Mammary epithelial cell (primary cell): Measurements from ENCODE around the gene XPC.

DNA sequence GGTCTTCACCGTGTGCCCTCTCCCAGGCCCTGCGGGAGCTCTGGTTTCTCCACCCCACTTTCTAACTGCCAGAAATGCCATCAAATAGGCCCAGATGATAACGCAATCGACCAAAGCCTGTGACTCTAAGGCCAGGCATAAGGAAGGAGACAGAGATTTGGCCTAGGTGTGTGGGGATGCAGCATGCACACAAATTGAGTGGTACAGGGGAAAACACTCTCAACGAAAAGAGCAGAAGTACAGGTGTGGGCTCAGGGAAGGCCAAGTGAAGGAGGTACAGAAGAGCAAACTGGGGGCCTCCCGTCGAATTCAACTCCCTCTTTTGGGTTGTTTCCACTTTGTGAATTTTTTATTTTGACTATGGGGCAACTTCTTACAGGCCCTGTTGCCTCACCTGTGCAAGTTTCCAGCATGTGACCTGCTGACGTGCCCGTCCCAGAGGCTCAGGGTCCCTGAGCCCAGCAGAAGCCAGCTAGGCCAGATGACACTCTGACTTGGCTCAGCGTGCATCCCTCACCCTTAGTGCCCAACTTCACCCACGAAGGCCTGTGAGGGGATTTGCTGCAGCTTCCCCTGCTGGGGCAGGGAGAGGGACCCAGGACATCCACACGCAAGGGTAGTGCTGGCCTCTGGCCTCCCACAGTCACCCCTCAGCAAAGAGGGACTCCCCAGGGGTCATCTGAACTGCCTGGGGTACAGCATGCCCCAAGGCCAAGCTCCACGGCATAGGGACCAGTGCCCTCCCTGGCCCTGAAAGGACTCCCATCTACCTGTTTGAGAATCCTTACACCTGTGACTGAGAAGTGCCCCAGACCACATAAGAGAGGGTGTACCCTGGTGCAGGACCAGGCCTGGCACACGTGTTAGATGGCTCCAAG lies 4.5 kb downstream of the NUP210 start:
- CAGE, long polyA plus RNA = no peak
- RRBS = no CpG with 5 or more reads among the region's 14 CpGs

- CAGE, long polyA plus RNA = no peak
- RRBS = no CpG with 5 or more reads among the region's 1 CpG
These were observed 8.1 kb upstream of the NUP210 start for GRCh38 chr3:13428256-13428495.

GRCh38 chr3:13484930-13485617 lies 5.0 kb downstream of the HDAC11 start:
- CAGE, long polyA plus RNA = no peak
- RRBS = no CpG with 5 or more reads among the region's 6 CpGs

- CAGE, long polyA plus RNA = no peak
- RRBS = no CpG with 5 or more reads among the region's 10 CpGs
These were observed 2.3 kb upstream of the FBLN2 start for GRCh38 chr3:13546477-13547192.

DNA sequence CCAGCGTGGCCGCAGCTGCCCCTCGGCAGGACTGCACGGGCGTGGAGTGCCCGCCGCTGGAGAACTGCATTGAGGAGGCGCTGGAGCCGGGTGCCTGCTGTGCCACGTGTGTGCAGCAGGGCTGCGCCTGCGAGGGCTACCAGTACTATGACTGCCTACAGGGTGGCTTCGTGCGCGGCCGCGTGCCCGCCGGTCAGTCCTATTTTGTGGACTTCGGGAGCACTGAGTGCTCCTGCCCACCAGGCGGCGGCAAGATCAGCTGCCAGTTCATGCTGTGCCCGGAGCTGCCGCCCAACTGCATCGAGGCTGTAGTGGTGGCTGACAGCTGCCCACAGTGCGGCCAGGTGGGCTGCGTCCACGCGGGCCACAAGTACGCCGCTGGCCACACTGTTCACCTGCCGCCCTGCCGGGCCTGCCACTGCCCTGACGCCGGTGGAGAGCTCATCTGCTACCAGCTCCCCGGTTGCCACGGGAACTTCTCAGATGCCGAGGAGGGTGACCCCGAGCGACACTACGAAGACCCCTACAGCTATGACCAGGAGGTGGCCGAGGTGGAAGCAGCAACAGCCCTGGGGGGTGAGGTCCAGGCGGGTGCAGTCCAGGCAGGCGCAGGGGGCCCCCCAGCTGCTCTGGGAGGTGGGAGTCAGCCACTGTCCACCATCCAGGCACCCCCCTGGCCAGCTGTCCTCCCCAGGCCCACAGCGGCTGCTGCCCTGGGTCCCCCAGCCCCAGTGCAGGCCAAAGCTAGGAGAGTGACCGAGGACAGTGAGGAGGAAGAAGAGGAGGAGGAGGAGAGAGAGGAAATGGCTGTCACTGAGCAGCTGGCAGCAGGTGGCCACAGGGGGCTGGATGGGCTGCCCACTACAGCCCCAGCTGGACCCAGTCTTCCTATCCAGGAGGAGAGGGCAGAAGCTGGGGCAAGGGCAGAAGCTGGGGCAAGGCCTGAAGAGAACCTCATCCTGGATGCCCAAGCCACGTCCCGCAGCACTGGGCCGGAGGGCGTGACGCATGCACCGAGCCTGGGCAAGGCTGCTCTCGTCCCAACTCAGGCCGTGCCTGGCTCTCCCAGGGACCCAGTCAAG lies 21.8 kb downstream of the FBLN2 start:
- CAGE, long polyA plus RNA = no peak
- RRBS = 97% methylated on average over 4 of the region's 54 CpGs

DNA sequence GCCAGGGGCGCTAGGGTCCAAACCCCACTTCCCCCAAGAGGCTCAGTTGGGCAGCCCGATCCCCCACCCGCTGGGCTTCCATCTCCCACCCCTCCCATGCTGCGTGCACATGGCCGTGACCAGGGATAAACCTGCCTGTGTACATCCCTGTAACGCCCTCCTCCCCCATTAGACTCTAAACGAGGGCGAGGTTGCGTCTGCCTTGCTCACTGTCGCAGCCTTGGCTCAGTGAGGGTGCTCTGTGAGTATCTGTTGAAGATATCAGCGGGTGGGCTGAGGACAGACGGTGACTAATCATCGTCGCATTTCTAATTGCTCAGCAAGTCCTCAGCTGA lies 25.8 kb downstream of the FBLN2 start:
- CAGE, long polyA plus RNA = no peak
- RRBS = no CpG with 5 or more reads among the region's 14 CpGs

GRCh38 chr3:13826719-13827176 lies 53.1 kb downstream of the WNT7A start:
- CAGE, long polyA plus RNA = no peak

GRCh38 chr3:14175228-14176068 lies 3.0 kb downstream of the XPC start:
- CAGE, long polyA plus RNA = no peak
- RRBS = no CpG with 5 or more reads among the region's 3 CpGs

- CAGE, long polyA plus RNA = no peak
- RRBS = under 1% methylated on average over 33 of the region's 82 CpGs
These were observed at the start of gene XPC for GRCh38 chr3:14178008-14178993. TSS of gene XPC (minus strand) at chr3:14178601.

GRCh38 chr3:14358379-14358962 lies 43.9 kb upstream of the SLC6A6 start:
- CAGE, long polyA plus RNA = no peak
- RRBS = no CpG with 5 or more reads among the region's 21 CpGs

GRCh38 chr3:14480104-14480809 lies 59.9 kb downstream of the GRIP2 start:
- CAGE, long polyA plus RNA = no peak
- RRBS = no CpG with 5 or more reads among the region's 9 CpGs

GRCh38 chr3:14819208-14819884 lies 584 bp downstream of the FGD5 start:
- CAGE, long polyA plus RNA = no peak
- RRBS = no CpG with 5 or more reads among the region's 20 CpGs

DNA sequence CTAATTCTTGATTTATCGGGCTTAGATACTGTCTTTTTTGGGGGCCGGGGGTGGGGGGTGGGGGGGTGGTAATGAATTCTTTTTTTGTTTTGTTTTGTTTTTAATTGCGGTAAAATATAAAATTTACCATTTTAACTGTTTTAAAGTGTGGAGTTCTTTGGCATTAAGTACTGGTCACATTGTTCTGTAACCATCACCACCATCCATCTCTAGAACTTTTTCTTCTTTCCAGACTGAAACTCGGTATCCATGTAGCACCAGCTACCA lies 22.8 kb downstream of the NR2C2 start:
- CAGE, long polyA plus RNA = no peak
- RRBS = no CpG with 5 or more reads among the region's 4 CpGs

DNA sequence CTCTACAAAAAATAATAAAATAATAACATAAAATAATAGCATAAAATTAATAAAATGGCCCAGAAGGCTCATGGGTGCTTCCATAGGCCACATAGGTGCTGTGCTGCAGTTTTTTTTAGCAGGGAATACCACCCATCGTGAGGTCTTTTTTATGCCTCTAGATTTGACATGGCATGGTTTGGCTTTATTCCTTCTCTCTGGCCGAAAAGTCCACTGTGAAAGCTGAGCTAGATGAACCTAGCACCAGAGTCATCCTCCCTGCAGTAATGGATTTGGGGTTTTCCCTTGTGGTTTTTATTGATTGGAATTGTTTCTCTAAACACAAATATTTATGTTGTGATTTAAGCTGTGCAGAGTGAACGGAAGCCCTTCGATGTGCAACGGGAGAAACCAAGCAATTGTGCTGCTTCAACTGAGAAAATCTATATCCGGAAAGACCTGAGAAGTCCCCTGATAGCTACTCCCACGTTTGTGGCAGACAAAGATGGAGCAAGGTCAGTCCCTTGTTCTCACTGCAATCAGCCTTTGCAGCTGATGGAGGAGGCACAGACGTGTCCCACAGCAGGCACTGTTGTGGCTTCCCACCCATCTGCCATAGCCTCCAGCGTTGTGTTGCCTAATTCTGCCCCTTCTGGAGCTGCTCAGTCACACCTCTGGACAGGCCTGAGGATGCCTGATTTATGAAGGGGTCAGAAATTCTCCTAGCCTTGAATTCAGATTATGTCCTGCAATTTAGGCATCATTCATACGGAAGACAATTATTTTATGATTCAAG lies 42.1 kb downstream of the MRPS25 start:
- CAGE, long polyA plus RNA = no peak
- RRBS = no CpG with 5 or more reads among the region's 10 CpGs

DNA sequence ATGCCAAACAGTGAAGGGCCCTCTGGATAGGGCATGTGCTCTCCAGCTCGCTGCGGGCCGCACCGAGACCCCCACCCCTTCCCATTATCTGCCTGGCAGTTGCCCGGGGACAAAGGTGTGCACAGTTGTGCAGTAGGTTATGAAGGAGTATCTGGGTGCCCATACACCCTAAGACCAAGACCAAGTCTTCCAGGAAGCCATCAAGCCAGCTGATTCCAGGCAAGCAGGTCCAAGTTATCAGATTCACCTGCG lies 1.4 kb downstream of the MRPS25 start:
- CAGE, long polyA plus RNA = no peak
- RRBS = no CpG with 5 or more reads among the region's 6 CpGs

- CAGE, long polyA plus RNA = no peak
- RRBS = no CpG with 5 or more reads among the region's 5 CpGs
These were observed 22.2 kb downstream of the CAPN7 start for GRCh38 chr3:15228109-15228811.

DNA sequence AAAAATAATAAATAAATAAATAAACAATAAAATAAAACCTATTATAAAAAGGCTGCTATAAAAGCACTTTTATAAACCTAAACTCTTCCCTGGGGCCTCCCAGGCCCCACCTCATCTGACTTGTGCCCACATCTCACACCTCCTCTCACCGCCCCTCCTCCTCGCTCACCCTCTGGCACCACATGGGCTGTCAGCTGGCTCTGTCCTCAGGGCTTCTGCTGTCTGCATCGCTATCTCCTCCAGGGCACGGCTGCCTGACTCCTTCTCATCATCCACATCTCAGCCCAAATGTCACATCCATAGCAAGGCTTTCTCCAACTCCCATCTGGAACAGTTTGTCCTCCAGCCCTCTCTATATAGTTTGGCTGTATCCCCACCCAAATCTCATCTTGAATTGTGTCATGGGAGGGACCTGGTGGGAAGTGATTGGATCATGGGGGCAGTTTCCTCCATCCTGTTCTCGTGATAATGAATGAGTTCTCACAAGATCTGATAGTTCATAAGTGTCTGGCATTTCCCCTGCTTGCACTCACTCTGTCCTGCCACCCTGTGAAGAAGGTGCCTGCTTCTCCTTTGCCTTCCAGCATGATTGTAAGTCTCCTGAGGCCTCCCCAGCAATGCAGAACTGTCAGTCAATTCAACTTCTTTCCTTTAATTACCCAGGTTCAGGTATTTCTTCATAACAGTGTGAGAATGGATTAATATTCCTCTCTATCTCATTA lies 8.8 kb upstream of the SH3BP5 start:
- CAGE, long polyA plus RNA = no peak
- RRBS = no CpG with 5 or more reads among the region's 5 CpGs

- CAGE, long polyA plus RNA = no peak
- RRBS = no CpG with 5 or more reads among the region's 8 CpGs
These were observed 14.7 kb upstream of the SH3BP5 start for GRCh38 chr3:15346942-15347612.

DNA sequence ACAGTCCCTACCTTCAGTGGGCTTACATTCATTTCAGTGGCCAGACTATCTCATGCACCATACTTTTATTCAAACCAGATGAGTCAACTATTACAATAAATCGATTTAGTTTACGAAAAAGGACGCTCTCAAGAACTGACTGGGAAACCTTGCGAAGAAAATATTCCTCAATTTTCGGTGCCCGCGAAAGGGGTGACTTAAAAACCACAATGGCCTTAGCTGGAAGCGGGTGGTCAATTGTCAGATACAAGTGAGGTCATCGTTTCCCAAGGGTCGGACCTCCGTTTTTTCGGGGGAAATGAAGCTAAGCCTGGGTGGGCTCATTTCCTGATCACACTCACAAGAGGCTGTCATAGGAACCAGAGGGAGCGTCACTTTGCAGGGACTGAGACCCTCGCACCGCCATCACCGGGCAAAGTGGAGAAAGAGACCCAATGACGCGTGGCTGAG lies 542 bp downstream of the METTL6 start:
- CAGE, long polyA plus RNA = no peak
- RRBS = no CpG with 5 or more reads among the region's 18 CpGs

DNA sequence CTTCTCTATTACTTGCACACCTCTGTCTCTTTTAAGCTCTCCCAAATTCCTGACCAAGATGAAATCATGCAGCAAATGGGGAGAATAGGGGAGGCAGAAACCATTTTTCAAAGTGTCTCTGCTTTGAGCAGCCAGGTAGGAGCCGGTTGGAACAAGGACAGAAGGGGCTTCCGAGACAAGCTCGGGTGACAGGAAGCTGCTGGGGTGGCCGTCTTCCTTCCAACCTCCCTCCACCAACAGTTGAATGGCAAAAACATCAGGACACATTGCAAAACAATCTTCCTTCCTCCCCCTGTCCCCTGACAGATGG lies 370 bp downstream of the COLQ start:
- CAGE, long polyA plus RNA = no peak
- RRBS = no CpG with 5 or more reads among the region's 4 CpGs